Measurements from ENCODE around the genes UPK1B, TMEM39A, CD80 and PLA1A.

GRCh38 chr3:115168719-115168952 is 21.5 kb upstream of the ZBTB20 start:
- PRO-cap: no peak

- PRO-cap: unidirectional peak, plus-strand start at chr3:115784341; unidirectional peak, minus-strand start at chr3:115784417
Observed at GRCh38 chr3:115783657-115784812, 160.7 kb downstream of the GAP43 start.

DNA sequence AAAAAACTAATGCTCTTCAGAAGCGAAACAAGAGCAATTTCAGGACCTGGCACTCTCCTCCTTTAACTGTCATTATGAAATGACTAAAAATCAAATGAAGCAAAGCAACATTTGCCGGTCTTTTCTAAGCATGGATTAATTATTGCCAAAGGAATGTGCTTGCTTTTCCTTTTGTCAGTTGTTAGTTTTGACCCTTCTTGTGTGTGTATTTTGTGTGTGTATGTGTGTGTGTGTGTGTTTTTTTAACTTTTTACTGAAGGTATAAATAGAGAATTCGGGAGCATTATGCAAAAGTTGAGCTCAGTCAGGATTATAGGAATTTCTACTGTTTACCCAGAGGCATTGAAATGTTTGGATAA is 773.4 kb upstream of the LSAMP start:
- PRO-cap: no peak

DNA sequence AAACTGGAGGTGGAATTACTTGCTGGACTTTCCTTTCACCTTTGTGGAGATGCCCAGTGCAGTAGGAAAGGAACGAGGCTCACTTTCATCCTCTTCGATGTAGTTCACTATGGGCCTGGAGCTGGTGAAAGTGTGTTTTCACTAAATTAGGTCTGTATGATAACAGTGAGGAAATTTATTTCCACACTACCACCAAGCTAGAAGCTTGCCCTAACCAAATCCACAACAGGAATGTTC is 1036.3 kb upstream of the LSAMP start:
- PRO-cap: no peak

GRCh38 chr3:117873343-117873783 is 1161.3 kb downstream of the IGSF11 start:
- PRO-cap: no peak

GRCh38 chr3:118742971-118743132 is 291.8 kb downstream of the IGSF11 start:
- PRO-cap: no peak

DNA sequence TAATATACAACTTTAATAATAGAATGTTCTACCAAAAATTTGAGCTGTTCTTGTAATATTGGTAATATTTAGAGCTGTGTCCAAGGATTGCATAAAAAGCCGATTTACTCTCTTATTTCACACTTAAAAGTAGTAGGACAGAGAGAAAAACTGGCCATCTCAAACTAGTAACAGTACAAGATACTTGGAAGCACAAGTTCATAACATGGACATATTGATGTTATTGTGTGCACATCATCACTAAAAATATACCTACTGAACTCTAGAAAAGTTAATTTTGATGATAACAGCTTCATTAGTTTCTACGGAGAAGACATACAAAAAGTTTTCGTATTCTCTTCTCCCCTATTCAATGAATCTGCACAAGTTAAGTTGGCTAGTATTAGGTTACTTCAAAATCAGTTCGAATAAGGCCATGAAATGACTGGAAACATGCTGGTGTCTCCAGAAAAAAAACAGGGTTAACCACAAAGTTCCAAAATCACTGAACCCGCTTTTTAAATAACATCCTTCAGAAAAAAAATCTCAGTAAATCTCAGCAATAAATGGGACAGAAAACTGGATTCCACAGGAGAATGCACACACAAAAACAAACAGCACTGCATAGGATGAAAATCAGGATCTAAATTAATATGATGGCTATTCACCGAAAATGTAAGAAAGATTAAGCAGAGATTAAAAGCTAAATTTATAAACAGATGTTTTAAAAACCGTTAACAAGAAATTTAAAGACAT is 1.3 kb downstream of the IGSF11 start:
- PRO-cap: no peak

- PRO-cap: no peak
Observed at GRCh38 chr3:119045104-119045768, 10.6 kb upstream of the IGSF11 start.

- PRO-cap: no peak
Observed at GRCh38 chr3:119173168-119173970, at the start of gene UPK1B. Gene UPK1B (plus strand): TSS chr3:119173598.

- PRO-cap: no peak
Observed at GRCh38 chr3:119257938-119258334, 17.3 kb upstream of the B4GALT4 start.

DNA sequence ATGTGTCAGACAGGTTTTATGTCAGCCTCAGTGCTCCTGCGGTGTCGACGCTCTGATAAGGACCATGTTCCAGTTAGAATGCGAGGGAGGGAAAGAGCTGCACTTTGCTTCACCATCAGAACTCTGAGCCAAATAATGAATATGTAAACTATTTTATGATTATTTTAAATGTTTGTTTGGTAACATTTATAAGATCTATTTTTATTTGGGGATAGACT is 45.1 kb downstream of the TMEM39A start:
- PRO-cap: no peak

DNA sequence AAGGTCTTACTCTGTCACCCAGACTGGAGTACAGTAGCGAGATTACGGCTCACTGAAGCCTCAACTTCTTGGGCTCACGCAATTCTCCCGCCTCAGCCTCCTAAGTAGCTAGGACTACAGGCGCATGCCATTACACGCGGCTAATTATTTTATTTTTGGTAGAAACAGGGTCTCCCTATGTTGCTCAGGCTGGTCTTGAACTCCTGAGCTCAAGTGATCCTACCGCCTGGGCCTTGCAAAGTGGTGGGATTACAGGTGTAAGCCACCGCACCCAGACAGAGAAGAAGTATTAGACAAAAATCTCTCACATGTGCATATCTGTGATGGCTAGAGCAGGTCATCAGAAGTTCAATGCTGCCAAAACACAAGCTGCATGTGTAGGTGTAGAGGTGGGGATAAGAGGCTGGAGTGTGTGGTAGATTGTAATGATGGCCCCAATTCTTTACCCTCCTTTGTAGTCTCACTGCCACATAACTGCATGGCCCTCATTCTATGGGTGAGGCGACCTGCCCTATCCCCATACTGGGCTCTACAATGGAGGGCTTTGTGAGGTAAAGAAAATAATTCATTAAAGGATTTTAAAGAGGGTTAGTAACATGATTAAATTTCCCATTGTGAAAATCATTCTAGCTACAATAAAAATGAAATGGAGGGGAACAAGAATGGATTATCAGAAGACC is 23.5 kb downstream of the TMEM39A start:
- PRO-cap: no peak

DNA sequence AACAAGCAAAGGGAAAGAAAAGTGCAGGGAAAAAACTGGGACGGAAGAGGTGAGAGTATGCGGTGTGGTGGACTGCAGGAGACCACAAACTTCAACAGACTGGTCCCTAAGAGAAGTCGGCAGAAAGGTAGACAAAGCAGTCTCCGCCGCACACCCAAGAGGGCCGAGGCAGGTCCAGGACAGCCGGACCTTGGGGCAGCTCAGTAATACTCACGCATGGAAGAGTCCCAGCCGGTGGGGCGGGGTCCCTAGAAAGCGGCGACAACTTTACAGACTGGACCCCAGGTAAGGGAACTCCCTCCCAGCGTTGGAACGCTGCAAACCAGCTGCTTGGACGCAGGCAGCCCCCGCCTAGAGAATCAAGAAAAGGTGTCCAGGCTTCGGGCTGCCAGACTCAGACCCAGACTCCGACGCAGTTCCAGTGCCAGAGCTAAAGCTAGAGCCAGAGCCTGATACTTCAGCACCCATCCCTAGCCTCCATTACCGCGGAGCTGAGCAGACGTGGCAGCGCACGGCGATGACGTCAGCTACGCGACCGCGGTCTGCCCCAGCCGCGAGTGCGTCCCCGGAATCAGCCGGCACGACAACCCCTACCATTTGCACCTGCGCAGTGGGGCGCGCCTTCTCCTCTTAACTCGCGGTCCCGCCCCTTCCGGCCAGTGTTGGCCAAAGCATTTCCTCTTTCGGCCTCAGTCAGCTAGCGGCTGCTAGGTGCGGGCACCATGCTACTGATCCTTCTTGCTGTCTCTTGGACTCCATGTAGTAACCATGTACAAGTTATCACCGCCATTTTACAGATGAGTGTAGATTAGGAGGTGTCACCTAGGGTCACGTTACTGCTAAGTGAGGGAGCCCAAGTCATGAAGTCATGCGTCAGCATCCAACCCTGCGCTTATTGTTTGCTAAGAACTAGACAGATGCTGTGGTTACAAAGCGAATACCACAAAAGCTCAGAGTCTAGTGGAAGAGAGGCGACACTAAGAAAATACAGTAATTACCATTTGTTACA is at the start of gene TMEM39A:
TSS of gene TMEM39A (minus strand) at position 494 of the 1,009 bp plus-strand sequence.
- PRO-cap: bidirectional peak, plus-strand start at position 692 of the sequence, minus-strand start at position 493 of the sequence; bidirectional peak, plus-strand start at position 943 of the sequence, minus-strand start at position 764 of the sequence

DNA sequence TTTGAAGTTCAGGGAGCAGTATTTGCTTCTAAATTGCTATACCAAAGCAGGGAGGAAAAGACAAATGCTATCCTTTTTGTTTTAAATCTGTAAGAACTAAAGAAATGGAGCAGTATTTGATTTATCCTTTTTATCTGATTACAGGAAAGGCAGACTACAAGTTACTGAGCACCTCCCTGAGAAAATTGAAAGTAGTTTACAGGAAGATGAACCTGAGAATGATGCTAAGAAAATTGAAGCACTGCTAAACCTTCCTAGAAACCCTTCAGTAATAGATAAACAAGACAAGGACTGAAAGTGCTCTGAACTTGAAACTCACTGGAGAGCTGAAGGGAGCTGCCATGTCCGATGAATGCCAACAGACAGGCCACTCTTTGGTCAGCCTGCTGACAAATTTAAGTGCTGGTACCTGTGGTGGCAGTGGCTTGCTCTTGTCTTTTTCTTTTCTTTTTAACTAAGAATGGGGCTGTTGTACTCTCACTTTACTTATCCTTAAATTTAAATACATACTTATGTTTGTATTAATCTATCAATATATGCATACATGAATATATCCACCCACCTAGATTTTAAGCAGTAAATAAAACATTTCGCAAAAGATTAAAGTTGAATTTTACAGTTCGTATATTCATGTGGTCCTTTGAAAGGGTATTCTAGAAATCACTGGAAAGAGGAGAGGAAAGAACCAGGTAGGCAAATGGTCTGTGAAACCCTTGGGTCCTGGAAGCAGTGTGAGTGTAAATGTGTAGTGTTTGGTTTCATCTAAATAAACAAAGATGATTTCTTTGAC is 25.3 kb downstream of the TIMMDC1 start:
- PRO-cap: no peak

- PRO-cap: bidirectional peak, plus-strand start at chr3:119559625, minus-strand start at chr3:119559651
Observed at GRCh38 chr3:119559312-119559970, at the start of gene CD80. Gene CD80 (minus strand): TSS chr3:119559614.

DNA sequence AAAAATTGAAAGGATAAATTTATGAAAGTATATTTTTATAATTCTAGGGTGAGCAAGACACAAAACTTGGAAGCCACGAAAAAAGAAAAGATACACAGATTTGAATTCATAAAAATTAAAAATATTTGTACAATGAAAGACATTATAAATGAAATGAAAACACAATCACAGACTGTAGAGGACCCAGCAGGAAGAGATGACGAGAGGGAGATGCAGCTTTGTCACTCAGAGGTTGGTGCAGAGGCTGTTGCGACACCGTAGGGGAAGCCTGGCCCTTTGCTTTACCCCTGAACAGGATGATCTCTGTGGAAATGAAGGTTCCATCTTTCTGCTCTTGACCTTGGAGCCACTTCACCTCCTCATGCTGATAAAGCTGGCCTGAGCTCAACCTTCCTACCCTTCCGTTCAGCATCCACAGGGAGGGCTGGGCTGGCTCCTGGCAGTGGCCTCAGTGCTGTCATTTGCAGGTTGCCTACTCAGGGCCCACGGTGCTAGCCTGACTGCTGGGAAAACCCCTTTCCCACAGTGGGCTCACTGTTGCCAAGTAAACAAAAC is 2.9 kb upstream of the CD80 start:
- PRO-cap: no peak

- PRO-cap: no peak
Observed at GRCh38 chr3:119562744-119563278, 3.4 kb upstream of the CD80 start.

DNA sequence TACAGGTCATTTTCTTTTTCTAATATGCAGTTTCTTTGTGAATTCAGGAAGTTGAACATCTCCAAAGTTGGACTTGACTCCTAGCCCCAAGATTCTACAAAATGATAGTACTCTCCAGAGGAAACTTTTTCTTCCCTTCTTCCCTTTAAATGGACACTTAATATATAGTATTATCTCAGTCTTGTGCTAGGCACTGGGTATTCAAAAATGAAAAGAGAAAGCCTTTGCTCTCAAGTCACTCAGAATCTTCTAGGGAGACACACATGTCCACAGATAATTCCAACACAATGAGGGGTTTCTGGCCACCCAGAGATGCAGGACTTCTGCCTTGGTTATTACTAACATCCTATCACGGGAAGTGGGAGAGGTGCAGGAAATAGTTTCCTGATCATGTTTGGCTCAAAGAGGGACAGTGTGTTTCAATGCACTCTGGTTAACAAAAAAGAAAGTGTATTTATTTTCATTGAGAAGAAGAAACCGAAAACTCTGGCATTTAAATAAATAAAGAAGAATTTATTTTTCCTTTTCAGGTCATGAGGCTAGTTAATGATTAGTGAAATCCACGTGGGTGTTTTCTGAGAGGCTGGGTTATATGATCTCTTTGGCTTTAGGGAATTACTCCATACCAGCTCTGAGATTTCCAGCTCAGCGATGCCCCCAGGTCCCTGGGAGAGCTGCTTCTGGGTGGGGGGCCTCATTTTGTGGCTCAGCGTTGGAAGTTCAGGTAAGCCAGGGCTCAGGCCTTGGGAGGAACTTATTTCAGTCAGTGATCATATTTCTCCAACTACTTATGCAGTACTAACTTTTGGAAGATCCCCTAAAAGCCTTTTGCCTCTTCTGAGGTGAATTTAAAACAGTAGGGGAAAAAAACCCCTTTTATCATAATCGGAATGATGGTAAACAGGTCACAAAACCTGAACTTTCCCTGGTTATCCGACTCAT is at the start of gene PLA1A:
TSS of gene PLA1A (plus strand) at position 623 of the 942 bp plus-strand sequence.
- PRO-cap: no peak

DNA sequence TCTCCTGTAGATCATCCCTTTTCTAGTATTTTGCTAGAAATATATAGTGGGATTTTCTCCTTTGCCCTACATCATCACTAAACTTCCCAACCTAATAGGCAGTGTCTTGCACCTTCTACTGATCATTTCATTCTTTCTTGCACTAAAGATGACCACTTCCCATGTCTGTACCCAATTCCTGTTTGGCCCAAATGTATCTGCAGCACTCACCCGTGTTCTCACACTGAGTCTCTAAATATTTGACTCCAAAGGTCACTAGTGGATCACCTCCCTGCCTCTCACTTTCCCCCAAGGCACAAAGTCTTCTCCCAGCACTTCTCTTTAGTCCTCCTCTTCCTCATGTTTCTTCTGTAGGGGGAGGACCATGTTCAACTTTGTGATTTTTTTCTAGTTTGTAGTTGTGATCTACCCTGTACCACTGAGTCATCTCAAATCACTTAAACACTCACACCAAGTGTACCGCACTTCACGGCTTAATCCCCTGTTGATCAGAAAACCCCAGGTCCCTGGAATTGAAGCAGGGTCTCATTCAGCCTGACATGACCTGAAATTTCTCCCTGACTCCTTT is 13.9 kb downstream of the NR1I2 start:
- PRO-cap: no peak

- PRO-cap: no peak
Observed at GRCh38 chr3:119925701-119926664, 144.1 kb downstream of the NR1I2 start.